WTC11 (cell line): ENCODE results near the genes PNPLA3, PRR5 and NUP50.

DNA sequence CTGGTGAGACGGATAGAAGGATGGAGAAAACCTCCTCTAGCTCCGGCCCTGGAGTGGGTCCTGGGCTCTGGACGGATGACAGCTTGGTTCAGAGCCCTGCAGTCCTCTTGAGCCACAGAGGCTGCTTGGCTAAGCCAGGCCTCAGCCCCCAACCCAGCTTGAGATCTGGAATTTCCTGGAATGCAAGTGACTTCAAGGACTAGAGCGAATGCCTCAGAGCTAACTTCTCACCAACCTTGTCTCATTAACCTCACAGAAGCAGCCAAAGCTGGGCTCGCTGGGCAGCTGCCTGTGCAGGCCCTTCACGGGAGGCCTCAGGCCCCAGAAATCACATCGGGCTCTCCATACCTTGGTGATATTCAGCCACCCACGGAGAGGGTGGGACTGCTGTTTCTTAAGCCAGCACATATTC is 73.4 kb upstream of the TTLL12 start:
- PRO-cap, result no peak

DNA sequence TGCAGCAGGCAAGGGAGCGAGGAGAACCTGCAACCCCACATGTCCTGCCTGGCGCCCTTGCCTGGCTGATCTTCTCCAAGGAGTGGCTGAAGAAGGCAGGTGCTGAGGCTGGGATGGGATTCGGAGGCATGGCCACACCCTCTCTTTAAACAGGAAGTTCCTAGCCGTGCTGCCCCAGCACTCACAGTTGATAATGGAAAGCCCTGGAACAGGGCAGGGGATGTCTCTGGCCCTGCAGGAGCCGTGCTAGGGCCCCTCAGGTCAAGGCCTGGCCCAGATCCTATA is 65.0 kb downstream of the SCUBE1 start:
- PRO-cap, result bidirectional peak, plus-strand start at position 184 of the sequence, minus-strand start at position 84 of the sequence

GRCh38 chr22:43308772-43309087 is 34.4 kb downstream of the SCUBE1 start:
- PRO-cap, result no peak

DNA sequence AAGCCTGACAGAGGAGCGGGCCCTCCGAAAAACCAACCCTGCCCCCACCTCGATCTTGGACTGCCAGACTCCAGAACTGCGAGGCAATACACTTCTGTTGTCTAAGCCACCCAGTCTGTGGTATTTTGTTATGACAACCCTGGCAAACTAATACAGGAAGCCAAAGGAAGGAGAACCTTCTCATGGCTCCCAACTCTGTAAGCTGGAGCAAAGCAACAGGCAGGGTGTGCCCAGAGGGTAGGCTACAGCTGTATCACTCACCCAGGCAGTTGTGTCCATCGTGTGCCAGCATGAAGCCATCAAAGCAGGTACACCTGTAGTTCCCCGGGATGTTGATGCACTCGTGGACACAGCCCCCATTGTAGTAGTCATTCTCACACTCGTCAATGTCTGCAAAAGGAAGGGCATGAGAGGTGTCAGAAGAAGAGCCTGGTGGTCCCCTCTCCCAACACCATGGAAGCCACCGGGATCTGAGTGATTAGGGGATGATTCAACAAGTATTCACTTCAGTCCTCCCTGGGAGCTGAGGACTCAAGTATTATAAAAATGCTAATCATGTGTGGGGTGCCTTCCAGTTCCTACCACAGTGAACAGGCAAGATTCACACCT is 23.4 kb downstream of the SCUBE1 start:
- PRO-cap, result no peak

DNA sequence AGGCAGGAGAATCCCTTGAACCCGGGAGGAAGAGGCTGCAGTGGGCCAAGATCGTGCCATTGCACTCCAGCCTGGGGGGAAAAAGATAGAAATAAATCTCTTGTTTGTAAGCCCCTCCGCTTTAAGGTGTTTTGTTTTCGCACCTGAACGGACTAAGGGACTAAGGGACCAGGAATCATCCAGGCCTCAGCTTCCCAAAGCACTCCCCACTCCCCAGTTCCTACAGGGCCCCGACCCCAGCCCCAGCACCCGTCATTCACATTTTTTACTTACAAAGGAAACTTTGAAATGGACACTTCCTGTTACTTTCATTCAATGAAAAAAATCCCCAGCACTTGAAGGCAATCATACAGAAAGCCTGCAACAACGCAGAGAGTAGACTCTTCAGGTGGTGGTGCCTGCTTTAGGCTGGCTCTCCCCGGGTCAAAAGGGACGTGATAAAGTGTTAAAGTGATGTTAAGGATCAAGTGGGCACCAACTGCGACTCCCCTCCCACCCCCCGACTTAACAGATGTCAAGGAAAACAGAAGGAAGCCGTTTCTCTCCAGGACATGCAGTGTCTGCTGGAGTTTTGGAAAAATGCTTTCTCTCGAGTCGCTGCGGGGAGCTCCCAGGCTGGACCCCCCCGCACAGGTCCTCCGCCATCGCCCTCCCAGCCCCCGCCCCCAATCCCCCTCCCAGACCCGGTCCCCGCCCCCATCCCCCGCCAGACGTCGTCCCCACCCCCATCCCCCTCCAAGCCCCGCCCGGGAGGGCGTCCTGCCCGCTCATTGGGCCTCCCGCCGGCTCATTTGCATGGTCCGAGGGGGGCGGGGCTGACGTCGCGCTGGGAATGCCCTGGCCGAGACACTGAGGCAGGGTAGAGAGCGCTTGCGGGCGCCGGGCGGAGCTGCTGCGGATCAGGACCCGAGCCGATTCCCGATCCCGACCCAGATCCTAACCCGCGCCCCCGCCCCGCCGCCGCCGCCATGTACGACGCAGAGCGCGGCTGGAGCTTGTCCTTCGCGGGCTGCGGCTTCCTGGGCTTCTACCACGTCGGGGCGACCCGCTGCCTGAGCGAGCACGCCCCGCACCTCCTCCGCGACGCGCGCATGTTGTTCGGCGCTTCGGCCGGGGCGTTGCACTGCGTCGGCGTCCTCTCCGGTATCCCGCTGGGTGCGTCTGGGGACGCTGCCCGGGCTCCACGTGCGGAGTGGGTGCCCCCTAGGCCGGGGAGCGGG is at the start of gene PNPLA3:
PNPLA3 (plus strand) TSS at position 862 of the 1,220 bp plus-strand sequence.
- PRO-cap, result bidirectional peak, plus-strand start at position 862 of the sequence, minus-strand start at position 670 of the sequence

DNA sequence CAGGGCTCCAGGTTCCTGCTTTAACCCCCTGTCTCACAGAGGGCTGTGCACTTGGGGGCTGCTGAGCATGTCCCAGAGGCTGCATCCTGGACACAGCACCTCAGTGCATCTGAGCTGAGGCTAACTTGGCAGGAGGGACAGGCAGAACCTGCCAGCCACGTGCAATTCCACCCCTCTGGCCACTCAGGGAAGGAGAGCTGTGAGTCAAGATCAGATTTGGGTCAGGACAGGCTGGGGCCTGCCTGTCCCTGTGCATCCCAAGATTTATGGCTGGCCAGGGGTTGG is 2.4 kb downstream of the PNPLA3 start:
- PRO-cap, result no peak

GRCh38 chr22:43934731-43935165 is 11.1 kb downstream of the PNPLA3 start:
- PRO-cap, result no peak

DNA sequence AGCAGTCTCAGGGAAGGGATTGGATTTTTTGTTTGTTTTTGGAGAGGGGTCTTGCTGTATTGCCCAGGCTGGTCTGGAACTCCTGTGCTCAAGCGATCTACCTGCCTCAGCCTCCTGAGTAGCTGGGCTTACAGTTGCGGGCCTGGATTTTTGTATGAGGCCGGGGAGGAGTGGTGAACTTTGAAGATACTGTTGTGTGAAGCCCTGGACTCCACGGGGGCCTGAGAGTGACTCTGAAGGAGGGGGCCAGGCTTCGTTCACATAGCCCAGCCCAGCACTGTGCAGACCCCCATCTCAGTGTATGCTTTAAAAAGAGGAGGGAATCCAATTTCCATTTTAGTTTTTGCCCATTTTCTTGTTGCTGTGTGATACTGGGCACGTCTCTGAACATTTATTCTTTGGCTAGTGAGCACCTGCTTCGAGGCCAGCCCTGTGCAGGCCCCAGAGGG is 13.7 kb downstream of the SAMM50 start:
- PRO-cap, result unidirectional peak, minus-strand start at position 210 of the sequence

- PRO-cap, result no peak
Observed at GRCh38 chr22:44030731-44031827, 7.0 kb downstream of the PARVB start.

DNA sequence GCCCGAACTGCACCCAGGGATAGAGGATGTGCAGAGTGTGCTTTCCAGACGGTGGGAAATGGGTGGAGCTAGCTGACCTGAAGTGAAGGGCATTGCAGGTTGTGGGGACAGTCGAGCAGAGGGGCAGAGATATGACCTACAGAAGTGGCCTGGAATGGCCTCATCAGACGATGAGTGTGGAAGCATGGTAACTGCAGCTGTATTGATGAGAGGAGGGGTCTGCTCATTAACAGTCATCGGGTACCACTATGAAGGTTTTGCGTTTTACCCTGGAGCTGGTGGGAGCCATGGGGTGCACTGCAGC is 59.4 kb downstream of the PARVB start:
- PRO-cap, result no peak

DNA sequence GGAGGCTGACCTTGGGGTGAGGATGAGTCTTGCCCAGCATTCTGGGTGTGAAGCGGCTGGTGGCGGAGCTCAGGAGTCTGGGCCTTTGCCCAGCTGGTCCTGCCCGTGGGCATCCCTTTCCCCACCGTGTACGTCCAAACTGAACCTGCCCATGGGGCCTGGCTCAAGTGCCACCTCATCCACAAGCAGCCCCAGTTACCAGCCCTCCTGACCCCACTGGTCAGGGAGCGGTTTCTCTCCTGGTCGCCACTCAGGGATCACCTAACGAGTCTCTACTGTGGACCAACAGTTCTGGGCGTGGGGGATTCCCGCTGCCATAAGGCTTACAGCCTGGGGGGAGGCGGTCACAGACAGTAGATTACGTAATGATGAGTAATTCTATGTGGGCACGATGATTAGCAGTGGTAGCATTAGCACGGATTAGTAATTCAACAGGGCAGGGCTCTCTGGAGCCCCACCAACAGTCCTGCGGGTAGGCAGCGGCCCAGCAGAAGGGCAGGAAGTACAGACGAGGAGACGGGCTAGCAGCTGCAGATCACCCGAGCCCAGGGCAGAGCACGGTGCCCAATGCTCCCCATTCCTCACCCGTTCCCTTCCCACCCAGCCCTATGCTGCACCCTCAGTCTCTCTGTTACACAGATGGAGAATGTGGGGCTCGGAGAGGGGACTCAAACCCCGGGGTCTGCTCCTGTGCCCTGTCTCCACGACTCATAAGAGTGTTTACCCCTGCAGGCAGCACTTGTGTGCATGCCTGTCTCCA is 3.7 kb downstream of the SHISAL1 start:
- PRO-cap, result no peak

GRCh38 chr22:44493099-44493742 is 4.8 kb downstream of the RTL6 start:
- PRO-cap, result no peak

- PRO-cap, result bidirectional peak, plus-strand start at chr22:44702273, minus-strand start at chr22:44701978
Observed at GRCh38 chr22:44702144-44702429, at the start of gene PRR5. PRR5 (plus strand) TSS chr22:44702204.

- PRO-cap, result no peak
Observed at GRCh38 chr22:44736254-44736616, 16.1 kb upstream of the ARHGAP8 start.

GRCh38 chr22:44935676-44936083 is 74.1 kb downstream of the PHF21B start:
- PRO-cap, result no peak

- PRO-cap, result bidirectional peak, plus-strand start at chr22:45164028, minus-strand start at chr22:45163714; bidirectional peak, plus-strand start at chr22:45164304, minus-strand start at chr22:45164218
Observed at GRCh38 chr22:45163463-45164479, at the start of gene NUP50. NUP50 (plus strand) TSS chr22:45163925.

DNA sequence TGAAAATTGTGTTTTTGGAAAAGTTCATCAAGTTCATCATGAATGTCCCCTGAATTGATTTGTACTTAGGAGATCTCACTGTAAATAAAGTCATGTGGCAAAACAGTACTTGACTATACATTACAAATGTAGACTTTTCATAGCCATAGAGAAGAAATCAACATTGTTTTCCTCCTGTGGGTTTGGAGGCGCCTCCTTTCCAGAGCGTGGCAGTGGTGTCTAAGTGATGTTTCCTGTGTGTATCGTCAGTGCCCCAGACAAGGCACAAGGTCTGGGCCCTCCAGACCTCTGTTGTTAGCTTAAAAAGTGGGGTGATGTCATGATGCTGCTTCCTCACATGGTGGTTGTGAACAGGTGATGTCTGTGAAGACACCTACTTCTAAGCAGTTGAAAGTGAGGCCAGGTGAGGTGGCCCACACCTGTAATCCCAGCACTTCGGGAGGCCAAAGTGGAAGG is 15.5 kb downstream of the NUP50 start:
- PRO-cap, result no peak

GRCh38 chr22:45225717-45226388 is 14.8 kb downstream of the KIAA0930 start:
- PRO-cap, result no peak

DNA sequence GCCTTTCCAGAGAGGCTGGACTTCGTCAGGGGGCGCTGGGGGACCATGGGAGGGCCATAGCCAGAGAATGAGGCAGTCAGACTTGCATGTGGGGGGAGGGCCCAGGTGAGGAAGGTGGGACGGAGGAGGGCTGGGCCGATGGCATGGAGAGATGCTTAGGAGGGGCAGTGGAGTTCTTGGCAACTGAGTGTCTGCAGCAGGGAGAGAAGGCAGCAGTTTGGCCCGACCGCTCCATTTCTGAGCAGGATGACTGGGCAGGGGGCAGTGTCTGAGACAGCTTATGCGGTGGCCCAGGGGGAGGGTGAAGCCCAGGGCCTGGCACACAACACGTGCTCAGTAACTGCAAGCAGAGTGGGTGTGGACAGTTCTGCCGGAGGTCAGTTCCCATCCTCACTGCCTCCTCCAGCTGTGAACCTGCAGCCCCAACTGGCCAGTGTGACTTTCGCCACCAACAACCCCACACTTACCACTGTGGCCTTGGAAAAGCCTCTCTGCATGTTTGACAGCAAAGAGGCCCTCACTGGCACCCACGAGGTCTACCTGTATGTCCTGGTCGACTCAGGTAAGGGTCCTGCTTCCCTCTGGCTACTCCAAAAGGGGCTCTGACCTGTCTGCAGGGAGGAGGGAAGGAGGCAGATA is 905 bp downstream of the UPK3A start:
- PRO-cap, result no peak

DNA sequence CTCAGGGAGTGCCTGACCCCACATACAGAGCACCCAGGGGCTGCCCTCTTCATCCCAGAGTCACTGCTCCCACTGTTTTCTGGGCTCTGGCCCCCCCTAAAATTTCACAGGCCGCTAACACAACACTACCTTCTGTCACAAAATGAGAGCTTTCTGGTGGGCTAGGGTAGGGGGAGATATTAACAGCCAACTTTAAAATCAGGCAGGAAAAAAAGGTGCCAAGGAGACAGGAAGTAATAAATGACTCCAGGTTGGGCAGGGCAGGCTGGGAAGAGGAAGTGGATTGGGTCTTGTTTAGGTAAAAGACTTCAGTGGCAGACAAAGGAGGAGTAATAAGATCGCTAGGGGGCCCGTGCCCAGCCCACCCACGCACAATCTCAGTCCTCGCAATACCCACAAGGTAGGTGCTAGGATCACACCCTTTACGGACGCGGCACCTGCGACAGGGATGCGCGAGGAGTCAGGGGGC is 1.0 kb upstream of the FAM118A start:
- PRO-cap, result no peak